PC-3 (cell line): ENCODE measurements around a stretch of chr12.

DNA sequence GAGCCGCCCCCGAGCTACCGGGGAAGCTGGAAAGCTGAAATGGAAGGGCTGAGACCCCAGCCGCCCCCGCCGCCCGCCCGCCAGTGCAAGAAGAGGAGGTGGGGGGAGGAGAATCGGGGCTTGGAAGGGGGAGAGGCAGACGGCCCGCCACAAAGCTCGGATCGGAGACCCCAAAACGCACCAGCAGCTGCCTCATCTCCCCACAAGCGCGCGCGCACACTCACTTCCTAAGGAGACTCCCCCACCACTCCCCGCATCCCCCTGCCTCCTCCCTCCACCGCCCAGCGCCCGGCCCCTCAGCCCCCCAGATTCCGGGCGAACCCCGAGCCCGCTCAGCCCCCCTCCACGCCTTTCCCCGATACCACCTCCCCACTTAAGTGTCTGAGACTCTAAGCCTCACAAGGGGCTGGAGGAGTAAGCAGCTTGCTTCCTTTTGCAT, 1.4 kb downstream of the KDM2B start:
- RAMPAGE, long total RNA = no peak

DNA sequence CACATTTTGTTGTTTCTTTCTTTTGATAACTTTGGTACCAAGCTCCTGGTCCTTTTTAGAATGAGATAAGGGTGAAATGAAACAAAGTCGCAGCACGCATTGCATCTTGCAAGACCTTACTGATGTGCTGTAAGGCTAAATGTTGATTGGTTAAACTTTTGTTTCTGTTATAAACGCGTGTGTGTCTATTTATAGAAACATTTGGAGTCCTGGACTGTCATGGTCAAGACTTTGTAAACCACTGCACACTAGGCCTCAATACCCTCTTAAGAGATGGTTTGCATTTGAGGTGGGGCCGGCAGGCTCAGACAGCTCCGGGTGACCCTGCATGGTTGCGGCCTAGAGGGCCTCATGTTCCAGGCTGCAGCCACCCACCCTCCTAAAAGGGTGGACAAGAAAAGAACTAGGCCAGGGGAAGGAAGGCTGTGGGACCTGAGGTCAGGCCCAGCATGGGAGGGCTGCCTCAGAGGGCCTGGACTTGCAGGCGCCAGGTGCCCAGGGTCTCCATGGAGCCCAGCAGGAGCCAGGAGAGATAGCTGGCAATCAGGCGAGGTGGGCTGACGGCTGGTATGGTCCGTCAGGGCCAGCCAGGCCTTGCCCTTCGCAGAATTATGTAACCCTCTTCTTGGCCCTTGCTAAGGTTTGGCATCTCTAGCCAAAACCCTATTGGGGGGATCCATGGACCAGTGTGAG, 36.7 kb downstream of the MORN3 start:
- RAMPAGE, long total RNA = no peak

- RAMPAGE, long total RNA = no peak
Observed at GRCh38 chr12:121663752-121664296, 5.6 kb downstream of the MORN3 start.

DNA sequence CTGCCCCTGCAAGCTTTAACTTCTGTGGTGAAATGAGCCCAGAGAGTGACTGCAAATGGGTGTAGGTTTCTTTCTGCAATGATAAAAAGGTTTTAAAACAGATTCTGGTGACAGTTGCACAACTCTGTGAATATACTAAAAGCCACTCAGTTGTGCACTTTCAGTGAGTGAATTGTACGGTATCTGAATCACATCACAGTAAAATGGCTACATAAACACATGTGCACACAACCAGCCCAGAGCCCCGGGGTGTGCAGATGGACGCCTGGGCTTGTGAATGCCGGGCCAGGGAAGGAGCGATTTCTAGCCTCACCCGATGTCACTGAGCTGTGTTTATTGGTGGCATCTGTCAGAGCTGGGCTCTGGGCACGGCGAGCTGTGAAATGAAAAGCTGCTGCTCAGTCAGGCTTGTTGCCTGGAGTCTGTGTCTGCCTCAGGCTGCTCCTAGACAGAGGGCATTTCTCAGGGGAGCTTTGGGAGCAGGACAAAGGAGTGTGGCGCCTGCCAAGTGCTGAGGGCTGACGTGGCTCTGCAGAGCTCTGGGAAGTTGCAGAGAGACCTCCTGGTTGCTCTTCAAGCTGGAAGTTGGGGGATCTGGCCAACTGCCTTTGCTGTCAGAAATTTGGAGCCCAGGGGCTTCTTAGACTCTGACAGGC, 25.9 kb downstream of the RHOF start:
- RAMPAGE, long total RNA = no peak

- RAMPAGE, long total RNA = no peak
Observed at GRCh38 chr12:121805764-121806293, 2.0 kb downstream of the SETD1B start.

DNA sequence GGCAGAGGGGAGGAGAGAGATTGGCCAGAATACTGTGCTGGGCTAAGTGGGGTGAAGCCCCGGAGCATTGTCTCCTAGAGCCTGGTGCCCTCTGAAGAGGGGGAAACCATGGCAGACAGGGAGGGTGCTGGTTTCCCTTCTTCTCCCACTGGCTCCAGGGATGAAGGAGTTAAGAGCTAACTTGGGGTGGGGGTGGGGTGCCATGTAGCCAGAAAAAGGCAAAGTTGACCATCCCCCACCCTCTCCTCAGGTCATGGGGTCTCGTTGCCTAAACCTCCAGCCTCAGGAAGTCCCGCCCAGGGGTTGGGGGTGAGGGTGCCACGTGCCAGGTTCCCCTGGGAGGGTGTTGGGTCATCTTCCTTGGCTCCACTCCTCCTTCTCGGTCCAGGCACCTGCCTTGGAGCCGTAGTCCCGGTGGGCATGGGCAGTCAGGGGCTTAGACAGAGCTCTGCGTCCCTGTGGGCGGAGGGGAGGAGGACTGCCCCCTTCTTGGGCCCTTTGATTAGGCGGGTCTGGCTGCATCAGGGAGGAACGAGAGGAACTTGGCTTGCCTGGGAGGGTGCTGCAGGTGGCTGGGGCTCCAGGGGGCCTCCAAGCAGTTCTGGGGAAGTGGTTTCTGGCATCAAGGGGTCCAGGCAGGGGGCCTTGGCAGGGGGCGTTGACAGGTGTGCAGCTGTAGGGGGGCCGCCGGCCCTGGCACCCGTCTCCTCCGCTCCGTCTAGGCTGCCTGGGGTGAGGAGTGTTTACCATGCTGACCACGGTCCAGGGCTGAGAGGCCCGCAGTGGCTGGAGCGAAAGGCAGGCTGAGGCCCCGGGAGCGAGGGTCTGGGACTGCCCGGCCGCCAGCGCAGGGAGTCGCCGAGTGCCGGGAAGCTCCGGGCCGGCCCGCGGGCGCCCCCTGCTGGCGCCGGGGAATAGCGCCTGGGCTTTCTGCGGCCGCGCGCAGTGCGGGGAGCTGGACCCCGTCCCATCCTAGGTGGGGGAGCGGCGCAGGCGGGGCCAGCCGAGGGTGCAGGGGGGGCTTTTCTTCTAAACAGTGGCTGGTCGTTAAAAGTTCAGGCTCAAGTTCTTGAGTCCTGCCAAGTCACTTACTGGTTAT, 7.8 kb downstream of the SETD1B start:
- RAMPAGE, long total RNA = no peak

DNA sequence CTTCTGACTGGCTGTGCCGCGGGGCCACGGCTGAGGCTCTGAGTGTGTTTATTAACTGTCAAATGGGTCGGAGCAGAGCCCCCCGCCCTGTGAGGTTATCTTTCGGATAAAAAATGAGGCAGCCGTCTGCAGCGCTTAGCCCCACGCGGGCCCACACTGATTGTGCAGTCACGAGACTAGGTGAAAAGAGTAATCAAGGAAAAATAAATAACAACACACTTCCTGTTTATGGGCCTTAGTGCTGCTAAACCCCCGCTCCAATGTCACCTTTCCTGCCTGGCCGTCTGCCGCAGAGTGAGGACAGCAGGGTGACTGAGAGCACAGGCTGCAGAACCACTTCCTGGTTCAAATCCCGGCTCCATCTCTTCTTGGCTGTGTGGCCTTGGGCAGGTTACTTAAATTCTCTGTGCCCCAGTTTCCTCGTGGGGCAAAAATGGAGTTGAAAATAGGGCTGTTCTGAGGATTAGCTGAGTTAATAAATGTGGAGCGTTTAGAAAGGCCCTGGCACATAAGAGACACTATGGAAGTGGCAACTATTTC, 9.4 kb downstream of the SETD1B start:
- RAMPAGE, long total RNA = no peak

DNA sequence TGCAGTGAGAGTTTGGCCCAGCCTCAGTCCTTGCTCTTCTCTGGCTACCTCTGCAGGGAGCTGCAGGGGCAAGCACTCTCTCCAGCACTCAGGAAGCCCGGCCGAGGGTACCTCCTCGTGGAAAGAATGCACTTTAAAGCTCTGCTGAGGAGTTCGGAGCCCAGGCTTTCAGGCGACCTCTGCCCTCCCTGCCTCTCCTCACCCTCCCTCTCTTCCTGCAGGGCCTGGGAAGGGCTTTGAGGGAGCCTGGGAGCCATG, 31.1 kb downstream of the IL31 start:
- RAMPAGE, long total RNA = no peak

DNA sequence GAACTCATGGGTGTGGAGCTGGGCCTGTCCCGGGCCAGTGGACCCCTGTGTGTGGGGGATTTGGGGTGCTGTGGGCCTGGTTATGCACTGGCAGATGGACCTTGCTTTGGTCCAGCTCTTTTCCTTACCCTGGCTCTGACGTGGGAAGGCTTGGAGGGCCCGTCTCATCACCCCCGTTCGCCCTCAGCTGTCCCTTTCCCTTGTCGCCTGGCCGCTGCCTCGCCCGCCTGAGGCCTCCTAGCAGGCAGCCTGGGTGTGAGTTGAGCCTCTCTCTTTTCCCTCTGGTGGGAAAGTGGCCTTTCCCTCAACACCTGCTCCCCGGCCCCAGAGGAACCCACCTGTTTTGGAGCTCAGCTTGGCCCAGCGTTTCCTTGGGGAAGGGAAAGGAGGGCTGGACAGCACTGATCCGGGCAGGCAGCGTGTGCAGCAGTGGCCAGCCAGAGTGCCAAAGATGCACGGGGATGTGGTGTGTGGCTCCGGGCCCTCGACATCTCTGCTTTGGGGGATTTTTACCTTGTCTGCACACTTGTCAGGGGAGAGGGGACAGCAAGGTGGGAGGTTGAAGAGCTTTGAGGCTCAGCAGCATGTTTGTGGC, 28.2 kb downstream of the IL31 start:
- RAMPAGE, long total RNA = no peak

DNA sequence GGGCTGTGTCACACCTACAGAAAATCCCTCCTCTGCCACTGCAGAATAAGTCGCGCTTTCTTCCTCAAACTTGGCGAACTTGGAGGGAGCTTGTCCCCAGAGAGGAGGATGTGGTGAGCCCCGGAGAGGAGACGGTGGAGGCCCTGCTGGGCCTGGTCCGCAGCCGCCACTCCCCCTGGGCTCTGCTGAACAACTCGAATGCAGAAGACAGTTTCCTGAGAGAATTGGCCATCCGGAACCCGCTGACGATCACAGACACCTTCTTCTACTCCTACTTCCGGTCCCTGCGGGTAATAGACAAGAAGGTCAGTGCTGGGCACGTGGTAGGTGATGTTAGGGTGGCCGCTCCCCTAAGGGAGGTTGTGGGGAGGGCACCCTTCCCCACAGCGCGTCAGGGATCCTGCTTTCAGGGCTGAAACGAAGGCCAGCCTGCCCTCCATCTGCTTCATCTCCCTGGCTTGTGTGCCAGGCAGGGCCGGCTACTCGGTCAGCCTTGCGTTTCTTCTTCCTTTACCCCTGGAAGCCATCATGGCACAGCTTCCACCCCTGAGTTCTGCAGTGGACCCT, 1.6 kb downstream of the LRRC43 start:
- RAMPAGE, long total RNA = no peak

DNA sequence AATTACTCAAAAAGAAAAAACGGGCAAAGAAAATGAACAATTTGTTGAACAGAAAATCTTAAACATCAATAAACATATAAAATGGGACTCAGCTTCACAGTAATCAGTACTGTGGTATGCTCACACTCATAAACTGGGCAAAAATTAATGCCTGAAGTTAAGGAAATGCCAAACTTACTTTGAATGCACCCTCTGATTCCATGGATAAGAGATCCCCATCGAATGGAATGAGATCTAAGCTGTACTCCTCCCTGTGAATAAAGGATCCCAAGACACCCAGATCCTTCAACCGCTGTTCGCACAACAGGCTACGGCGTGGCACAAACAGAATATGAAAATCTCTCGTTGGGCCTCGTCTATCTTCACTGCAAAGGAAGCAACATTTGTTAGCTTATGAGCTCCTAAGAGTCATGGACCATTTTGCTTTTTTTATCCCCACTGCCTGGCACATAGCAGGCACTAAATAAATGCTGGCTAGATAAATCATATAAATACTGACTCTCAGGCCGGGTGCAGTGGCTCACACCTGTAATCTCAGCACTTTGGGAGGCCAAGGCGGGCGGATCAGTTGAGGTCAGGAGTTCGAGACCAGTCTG, 5.1 kb downstream of the VPS33A start:
- RAMPAGE, long total RNA = no peak

GRCh38 chr12:122279277-122279691, 13.0 kb upstream of the VPS33A start:
- RAMPAGE, long total RNA = no peak

GRCh38 chr12:122363732-122364273, 58.7 kb downstream of the CLIP1 start:
- RAMPAGE, long total RNA = no peak

DNA sequence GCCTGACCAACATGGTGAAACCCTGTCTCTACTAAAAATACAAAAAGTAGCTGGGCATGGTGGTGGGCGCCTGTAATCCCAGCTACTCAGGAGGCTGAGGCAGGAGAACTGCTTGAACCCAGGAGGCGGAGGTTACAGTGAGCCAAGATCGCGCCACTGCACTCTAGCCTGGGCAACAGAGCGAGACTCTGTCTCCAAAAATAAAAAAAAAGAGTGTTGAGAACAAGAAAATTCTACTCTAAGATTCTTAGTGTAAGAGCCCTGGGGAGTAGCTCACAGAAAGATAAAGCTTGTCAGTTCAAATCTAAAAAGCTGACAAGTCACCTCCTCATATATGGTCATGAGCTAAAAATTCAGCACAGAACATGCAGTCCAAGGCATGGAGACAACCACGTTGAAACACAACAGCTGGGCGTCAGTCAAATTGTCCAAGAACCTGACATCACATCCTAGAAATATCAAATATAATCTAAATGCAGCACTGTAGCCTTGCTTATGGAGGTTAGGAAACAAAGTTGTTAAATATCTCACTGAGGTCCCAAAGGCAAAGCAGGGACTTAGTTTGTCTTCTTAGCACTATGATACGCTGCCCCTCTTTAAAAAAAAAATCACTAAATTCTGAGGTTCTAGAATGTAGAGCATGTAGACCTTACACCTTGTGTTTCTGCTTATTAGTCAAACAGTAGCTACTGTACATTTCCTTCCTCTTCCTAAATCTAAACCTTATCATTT, 47.7 kb downstream of the CLIP1 start:
- RAMPAGE, long total RNA = no peak

- RAMPAGE, long total RNA = no peak
Observed at GRCh38 chr12:122395266-122395938, 27.1 kb downstream of the CLIP1 start.

GRCh38 chr12:122464158-122465174, 36.3 kb downstream of the ZCCHC8 start:
- RAMPAGE, long total RNA = no peak

DNA sequence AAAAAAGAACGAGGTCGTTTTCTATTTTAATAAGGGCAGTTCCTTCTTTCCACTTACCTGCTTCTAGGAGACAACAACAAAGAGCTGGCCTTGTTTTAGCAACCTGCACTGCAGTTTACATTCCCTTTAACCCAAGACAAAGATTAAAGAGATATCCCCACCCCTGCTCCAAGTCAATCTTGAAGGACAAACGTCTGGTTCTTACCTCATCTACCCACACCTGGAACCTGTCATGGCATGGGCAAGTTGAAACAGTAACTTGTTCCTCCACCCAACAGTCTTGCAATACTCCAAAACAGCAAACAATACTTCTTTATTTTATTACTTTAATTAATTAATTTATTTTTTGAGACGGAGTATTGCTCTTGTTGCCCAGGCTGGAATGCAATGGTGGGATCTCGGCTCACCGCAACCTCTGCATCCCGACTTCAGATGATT, 32.7 kb downstream of the ZCCHC8 start:
- RAMPAGE, long total RNA = no peak

DNA sequence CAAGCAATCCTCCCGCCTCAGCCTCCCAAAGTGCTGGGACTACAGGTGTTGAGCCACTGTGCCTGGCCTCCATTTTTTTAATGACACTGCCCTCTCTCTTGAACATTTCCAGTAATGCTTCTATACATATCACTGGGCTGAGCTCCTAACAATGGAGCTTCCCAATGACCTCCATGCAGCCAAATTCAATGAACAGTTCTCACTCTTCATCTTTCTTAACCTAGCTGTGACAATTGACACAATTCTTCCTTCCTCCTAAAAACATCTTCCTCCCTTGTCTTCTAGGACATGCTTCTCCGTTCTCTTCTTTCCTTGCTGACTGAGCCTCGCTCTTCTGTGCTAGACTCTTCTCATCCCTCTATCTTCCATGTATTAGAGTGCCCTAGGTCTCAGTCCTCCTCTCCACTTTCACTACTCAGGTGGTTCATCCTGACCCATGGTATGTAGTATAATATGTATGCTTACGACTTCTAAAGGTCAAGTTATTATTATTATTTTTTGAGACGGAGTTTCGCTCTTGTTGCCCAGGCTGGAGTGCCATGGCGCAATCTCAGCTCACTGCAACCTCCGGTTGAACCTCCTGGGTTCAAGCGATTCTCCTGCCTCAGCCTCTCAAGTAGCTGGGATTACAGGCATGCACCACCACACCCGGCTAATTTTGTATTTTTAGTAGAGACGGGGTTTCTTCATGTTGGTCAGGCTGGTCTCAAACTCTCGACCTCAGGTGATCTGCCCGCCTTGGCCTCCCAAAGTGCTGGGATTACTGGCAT, 15.9 kb downstream of the ZCCHC8 start:
- RAMPAGE, long total RNA = no peak

DNA sequence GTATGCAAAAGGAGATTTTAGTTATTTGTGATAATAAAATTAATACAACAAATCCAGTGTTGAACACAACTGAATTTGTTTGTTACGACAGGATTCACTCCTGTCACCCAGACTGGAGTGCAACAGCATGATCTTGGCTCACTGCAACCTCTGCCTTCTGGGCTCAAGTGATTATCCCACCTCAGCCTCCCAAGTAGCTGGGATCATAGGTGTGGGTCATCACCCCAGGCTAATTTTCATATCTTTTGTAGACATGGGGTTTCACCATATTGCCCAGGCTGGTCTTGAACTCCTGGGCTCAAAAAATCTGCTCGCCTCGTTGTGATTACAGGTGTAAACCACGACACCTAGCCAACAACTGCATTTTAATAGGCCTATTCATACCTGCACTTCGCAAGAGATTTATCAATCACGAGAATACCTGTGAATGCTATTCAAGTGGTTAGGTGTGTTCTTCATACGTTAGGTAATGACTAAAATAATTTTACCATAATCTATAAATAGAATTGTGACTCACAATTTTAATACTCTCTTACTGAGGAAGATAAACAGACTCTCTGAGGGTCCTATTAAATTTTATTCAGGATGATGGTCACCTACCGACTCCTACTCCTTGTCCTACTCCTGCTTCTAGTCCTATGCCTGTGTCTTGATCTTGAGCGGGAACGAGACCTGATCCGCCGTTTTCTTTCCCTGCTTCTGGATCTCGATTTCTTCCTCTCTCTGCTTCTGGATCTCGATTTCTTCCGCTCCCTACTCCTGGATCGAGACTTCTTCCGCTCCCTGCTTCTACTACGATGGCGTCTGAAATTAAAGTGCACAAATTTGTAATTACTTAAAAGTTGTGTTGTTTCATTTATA, 9.9 kb downstream of the RSRC2 start:
- RAMPAGE, long total RNA = no peak

DNA sequence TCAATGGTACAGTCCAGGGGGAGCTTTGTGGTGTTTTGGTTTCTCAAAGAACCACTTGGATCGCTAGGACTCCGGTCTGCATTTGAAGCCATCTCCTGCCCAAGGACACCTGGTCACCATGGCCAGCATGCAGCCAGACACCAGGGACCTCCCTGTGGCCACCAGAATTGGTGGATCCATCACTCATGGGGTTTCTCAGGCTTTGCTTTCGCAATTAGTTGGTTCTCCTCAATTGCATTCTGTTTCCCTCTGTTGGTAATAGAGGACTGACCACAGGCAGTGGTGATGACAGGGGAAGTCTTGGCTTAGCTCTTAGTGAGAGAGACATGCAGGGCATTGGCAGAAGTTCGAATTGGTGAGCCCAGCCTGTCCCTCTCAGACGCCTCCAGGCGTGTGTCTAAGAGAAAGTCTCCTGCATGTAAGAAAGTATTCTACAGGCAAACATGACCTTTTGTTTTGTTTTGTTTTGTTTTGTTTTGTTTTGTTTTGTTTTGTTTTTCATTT, 21.4 kb downstream of the HCAR2 start:
- RAMPAGE, long total RNA = no peak